ENCODE measurements around a stretch of chr11.

DNA sequence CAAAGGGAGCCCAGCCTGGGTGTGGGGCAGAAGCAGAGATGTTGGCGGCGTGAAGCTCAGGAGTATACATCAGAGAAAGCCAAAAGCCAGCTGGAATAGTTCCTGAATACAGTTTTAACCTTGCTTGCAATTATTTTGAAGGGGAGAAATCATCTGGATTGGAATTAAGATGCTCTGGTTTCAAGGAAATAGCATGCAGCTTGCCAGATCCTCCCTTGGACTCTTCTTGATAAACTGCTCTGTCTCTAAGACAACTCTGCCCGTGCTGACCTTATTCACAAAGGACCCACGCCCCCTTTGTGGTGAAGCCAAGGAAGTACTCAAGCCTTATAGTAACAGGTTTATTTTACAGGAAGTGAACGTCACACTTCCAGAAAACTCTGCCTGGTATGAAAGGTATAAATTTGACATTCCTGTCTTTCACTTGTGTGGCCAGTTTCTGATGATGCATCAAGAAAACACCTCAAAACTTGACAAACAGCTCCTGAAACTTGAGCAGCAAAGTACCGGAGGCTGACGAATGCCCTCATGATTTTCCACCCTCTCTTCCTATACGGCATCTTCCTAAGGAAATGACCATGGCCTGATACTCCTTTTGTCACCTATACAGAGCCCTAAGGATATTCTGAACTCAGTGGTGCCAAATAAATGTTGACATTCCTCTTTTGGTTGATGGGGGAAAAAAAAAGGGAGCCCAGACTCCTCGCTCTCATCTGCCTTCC, 12.5 kb upstream of the PELI3 start:
- PRO-cap, result no peak

DNA sequence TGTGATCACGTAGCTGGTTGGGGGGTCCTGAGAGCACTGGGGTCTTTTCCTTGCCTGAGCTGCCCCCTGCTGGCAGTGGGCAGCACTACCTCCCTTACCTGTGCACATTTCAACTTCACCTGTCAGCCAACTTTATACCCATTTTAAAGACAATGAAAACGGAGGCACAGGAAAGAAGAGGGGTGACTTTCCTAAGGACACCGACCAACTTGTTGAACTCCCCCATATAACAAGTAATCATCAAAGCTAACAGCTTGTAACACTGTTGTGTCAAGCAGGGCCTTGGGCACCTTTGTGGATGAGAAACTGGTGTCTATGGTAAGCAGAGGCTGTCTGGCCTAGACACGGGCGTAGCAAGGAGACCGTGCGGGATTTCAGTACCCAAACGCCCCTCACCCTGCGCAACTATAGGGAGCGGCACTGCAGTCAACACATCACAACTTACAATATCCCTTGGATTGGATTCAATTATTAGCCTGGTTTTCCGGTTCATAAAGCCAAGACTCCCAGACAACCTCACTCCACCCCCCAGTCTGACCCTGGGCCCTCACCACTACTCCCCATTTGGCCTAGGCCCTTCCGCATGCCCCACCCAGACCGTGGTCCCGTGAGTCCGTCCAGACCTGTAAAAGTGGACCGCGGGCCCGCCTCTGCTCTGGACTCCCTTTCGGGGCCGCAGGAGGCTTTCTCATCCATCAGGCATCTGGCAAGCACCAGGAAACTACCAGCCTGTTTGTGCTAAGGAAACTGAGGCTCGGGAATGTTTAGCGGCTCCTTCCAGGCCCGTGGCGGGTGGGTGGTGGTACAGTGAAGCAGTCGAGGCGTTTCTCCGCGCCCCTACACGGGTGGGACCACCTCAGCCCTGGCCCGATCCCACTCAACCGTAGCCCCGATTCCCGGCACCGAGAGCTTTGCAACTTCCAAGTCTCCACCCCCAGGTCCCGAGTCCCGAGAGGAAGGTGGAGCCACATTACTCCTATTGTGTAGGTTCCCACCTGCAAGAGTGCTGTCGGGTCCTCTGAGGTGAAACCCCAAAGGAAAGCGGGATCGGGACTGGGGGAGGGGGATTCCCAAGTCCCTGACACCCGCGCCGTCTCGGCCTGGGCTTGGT, 835 bp upstream of the DPP3 start:
- PRO-cap, result no peak

DNA sequence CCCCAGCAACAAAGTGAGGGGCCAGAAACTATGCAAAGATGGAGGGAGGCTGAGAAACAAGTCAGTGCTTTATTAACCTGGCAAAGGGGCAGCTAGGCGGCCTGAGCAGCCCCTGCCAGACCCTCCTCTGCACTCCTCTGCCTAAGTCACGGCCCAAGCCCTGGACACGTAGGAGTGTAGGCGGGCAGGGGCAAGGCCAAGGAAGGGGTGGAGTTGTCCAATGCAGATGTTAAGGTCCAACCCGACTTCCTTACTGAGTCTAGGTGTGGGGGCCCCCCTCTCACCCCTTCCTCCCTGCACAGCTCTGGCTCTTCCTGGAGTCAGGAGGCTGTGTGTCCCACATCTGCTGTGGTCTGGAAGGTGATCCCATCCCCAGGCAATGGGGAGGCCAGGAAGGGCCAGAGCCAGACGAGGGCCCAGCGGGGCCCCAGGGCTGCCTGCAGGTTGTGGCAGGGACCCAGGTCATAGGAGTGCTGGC, 6.6 kb downstream of the ZDHHC24 start:
- PRO-cap, result no peak

GRCh38 chr11:66649252-66649901, 10.9 kb downstream of the RBM4 start:
- PRO-cap, result no peak

GRCh38 chr11:66717654-66718209, 11.3 kb downstream of the SPTBN2 start:
- PRO-cap, result no peak

- PRO-cap, result no peak
Observed at GRCh38 chr11:66720752-66720901, 8.4 kb downstream of the SPTBN2 start.

GRCh38 chr11:66723412-66724129, 5.4 kb downstream of the SPTBN2 start:
- PRO-cap, result no peak

DNA sequence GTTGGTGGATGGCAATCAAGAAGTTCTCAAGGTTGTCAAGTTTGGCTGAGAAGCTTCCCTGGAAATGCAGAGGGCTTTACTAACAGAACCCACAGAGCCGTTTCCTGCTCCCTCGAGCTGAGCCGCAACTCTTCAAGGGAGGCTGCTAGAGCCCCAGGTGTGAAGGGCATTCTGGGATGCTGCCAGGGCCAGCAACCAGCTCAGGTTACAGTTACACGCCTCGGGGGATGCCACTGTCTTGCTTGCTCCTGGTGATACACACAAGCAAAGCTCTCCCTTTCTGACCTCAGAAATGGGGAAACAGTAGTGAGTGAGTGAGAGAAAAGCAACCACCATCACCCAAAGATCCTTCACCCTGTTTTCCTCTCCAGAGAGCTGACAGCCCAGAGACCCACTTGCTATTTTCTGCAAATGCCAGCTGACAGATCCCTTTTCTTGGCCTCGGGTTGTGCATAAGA, 24.0 kb downstream of the LRFN4 start:
- PRO-cap, result no peak

DNA sequence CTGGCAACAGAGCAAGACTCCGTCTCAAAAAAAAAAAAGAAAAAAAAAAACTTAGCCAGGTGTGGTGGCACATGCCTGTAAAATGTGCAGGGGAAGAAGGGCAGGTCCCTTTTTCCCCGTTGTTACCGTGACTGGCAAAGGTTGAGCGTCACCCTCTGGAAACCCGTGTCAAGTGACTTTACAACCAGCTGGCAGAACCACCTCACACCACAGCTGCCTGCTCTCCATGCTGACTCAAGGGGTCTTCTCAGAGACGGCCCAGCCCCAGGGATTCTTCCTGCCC, 6.4 kb downstream of the PC start:
- PRO-cap, result no peak

- PRO-cap, result no peak
Observed at GRCh38 chr11:66970693-66971687, 4.1 kb upstream of the C11orf86 start.

DNA sequence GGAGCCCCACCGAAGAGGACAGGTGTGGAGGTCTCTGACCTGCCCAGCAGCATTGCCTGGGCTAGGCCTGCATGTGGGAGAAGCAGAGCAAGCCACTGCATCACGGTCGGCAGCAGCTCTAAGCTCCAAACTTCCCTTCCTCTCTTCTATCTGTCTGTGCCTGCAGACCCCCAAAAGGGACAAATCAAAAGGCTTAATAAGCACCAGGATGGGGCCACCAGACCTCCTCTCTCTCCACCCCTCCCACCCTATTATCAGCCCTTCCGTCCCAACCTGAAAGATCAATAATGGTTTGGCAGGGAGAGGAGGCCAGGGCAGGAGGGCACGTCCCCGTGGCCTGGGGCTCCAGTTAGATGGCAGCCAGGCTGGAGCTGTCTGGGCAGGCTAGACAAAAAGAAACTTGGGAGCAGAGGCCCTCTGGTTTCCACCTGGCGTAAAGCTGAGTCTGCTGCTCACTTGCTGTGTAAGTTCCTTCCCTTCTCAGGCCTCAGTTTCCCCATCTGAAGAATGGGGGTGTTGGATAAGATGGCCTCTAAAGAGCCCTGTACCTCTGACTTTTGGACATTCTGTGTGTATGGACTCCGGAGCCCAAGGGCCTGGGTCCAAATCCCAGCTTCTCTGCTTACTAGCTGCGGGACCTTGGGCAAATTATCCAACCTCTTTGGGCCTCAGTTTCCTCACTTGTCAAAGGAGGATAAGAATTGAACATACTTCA, 3.8 kb upstream of the RHOD start:
- PRO-cap, result no peak

GRCh38 chr11:67054450-67054981, 2.1 kb upstream of the RHOD start:
- PRO-cap, result no peak

- PRO-cap, result no peak
Observed at GRCh38 chr11:67056951-67058147, 702 bp downstream of the RHOD start.

GRCh38 chr11:67118066-67118805, 827 bp upstream of the KDM2A start:
- PRO-cap, result no peak

GRCh38 chr11:67120798-67121704, 2.0 kb downstream of the KDM2A start:
- PRO-cap, result no peak

DNA sequence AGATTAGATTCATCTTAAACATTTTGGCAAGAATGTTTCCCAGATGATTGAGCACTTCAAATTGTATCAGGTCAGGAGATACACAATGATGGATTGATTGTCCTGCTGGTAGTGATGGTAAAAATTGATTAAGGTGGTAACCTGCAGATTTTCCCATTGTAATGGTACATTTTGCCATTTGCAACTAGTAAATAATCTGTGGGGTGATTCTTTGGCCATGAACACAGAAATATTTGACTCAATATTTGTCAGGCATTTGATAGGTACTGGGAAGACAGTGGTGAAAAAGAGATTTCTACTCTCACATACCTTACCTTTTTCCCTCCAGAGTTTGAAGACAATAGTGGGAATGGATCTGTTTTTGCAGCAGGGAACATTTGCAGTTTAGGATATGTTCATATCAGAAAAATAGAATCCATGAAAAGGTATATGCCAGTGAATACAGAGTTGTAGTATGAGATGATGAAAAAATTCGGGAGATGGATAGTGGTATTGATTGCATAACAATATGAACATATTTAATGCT, 40.5 kb downstream of the KDM2A start:
- PRO-cap, result no peak

- PRO-cap, result no peak
Observed at GRCh38 chr11:67228190-67228829, 38.0 kb upstream of the GRK2 start.

DNA sequence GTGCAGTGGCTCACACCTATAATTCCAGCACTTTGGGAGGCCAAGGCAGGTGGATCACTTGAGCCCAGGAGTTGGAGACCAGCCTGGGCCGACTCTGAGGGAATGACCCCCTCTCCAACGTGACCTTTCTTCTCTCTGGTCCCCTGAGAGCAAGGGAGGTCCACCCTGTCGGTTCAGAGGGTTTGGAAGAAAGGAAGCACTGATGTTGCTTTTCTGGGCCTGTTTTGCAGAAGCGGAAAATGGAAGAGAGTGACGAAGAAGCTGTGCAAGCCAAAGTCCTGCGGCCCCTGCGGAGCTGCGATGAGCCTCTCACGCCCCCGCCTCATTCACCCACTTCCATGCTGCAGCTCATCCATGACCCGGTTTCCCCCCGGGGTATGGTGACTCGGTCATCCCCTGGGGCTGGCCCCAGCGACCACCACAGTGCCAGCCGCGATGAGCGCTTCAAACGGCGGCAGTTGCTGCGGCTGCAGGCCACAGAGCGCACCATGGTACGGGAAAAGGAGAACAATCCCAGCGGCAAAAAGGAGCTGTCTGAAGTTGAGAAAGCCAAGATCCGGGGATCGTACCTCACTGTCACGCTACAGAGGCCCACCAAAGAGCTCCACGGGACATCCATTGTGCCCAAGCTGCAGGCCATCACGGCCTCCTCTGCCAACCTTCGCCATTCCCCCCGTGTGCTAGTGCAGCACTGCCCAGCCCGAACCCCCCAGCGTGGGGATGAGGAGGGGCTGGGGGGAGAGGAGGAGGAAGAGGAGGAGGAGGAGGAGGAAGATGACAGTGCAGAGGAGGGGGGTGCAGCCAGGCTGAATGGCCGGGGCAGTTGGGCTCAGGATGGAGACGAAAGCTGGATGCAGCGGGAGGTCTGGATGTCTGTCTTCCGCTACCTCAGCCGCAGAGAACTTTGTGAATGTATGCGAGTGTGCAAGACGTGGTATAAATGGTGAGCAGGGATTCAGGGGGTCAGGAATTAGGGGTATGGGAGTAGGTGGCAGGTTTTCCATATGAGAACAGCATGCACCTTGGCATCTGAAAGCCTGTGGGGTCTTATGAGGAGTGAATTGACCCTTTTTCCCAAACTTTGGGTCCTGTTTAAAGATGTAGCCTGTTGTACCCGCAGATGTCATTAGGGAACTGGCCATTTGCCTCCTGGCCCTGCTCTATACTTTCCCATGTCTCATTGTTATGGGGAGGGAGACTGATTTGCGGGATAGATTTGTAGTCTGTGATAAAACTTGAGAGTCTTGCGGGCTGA, 16.0 kb upstream of the GRK2 start:
- PRO-cap, result no peak

- PRO-cap, result no peak
Observed at GRCh38 chr11:67317990-67318373, 14.7 kb downstream of the SSH3 start.

- PRO-cap, result bidirectional peak, plus-strand start at chr11:67354779, minus-strand start at chr11:67354664
Observed at GRCh38 chr11:67354204-67355096, 1.1 kb upstream of the POLD4 start.